Subcutaneous preadipocyte (primary cell): ENCODE results near the gene HEMGN.

- CAGE, long polyA plus RNA: no peak
Measured at GRCh38 chr9:96417056-96417646, 1.0 kb downstream of the ZNF367 start.

DNA sequence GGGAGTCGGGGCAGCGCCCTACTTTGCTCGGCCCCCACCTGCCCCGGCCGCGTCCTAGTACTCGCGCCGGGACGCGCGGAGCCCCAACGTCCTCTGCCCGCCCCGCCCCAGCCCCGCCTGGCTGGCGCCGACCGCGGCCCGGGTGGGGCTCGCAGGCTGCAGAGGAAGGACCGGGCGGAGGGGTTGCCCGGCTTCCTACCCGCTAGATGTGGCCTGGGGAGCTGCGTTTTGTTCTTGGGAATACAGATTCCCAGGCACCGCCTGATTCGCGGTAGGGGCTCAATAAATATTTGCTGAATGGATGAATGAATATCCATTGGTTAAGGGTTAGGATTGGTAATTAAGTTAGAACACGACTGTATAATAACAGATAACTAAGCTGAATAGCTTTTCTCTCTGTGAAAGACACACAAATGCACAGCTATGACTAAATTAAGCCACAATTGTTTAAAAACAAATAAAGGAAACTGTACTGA lies 1.1 kb upstream of the ZNF367 start:
- CAGE, long polyA plus RNA: no peak

GRCh38 chr9:96501817-96502587 lies 52.0 kb downstream of the HABP4 start:
- CAGE, long polyA plus RNA: no peak

- CAGE, long polyA plus RNA: no peak
Measured at GRCh38 chr9:96611877-96612694, 7.6 kb downstream of the CDC14B start.

DNA sequence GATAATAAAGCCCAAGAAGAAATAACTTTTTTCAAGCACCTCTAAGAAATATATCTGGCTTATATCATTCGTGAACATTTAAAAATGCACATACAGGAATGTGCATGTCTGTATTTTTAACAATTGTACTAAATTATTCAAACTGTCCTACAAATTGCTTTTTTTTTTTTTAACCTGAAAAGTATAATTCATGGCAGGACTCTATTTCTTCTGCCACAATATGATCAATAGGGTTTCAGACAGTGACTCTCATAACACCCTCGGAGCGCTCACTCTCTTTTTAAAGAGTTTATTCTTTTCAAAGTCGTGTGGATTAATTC lies 36.0 kb upstream of the NUTM2G start:
- CAGE, long polyA plus RNA: no peak

DNA sequence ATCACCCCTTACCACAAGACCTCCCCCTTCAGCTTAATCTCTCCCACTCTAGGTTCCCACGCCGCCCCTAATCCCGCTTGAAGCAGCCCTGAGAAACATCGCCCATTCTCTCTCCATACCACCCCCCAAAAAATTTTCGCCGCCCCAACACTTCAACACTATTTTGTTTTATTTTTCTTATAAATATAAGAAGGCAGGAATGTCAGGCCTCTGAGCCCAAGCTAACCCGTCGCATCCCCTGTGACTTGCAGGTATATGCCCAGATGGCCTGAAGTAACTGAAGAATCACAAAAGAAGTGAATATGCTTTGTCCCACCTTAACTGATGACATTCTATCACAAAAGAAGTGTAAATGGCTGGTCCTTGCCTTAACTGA lies 88.1 kb upstream of the CCDC180 start:
- CAGE, long polyA plus RNA: no peak

DNA sequence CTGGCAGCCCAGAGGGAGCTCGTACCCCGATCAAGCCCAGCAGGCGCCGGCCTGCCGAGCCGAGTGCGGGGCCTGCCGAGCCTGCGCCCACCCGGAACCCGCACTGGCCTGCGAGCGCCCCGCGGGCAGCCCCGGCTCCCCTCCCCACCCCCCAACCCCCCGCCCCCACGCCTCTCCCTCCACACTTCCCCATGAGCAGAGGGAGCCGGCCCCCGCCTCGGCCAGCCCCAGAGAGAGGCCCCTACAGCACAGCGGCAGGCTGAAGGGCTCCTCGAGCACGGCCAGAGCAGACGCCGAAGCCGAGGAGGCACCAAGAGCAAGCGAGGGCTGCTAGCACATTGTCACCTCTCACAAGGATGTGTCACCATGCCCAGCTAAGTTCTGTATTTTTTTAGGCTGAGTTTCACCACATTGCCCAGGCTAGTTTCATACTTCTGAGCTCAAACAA lies 36.1 kb upstream of the CCDC180 start:
- CAGE, long polyA plus RNA: no peak

DNA sequence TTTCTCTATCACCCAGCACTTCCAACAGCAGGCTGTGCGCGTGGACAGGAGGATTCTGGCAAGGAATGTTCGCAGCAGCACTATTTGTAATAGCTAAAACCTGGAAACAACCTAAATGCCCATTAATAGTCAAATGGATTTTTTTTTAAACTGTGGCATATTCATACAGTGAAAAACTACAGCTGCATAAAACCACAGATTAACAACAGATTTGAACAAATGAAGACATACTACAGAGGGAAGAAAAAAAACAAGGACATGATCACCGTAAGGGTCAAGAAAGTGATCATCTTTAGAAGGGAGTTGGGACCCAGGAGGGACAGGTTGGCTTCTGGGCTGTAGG lies 1.3 kb upstream of the TMOD1 start:
- CAGE, long polyA plus RNA: no peak

GRCh38 chr9:97502769-97503090 lies 1.3 kb downstream of the TMOD1 start:
- CAGE, long polyA plus RNA: no peak

DNA sequence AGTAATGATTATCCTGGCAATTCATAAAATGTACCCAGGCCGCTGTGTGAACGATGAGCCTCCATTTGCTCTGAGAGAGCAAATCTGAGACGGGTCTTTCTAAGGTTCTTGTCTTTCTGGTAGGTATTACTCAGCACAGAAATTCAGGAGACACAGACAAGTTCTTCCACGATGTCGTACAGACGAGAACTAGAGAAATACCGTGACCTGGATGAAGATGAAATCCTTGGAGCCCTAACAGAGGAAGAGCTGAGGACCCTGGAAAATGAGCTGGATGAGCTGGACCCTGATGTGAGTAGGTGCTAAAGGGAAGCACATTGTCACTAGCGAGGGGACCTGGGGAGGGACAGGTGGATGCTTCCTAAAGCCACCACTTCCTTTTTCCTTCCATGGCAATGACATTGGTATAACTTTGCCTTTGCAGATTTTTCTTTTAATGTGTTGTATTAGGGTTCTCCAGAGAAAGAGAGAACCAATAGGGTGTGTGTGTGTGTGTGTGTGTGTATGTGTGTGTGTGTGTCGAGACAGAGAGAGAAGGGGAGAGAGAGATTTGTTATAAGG lies 22.6 kb downstream of the TMOD1 start:
- CAGE, long polyA plus RNA: no peak

DNA sequence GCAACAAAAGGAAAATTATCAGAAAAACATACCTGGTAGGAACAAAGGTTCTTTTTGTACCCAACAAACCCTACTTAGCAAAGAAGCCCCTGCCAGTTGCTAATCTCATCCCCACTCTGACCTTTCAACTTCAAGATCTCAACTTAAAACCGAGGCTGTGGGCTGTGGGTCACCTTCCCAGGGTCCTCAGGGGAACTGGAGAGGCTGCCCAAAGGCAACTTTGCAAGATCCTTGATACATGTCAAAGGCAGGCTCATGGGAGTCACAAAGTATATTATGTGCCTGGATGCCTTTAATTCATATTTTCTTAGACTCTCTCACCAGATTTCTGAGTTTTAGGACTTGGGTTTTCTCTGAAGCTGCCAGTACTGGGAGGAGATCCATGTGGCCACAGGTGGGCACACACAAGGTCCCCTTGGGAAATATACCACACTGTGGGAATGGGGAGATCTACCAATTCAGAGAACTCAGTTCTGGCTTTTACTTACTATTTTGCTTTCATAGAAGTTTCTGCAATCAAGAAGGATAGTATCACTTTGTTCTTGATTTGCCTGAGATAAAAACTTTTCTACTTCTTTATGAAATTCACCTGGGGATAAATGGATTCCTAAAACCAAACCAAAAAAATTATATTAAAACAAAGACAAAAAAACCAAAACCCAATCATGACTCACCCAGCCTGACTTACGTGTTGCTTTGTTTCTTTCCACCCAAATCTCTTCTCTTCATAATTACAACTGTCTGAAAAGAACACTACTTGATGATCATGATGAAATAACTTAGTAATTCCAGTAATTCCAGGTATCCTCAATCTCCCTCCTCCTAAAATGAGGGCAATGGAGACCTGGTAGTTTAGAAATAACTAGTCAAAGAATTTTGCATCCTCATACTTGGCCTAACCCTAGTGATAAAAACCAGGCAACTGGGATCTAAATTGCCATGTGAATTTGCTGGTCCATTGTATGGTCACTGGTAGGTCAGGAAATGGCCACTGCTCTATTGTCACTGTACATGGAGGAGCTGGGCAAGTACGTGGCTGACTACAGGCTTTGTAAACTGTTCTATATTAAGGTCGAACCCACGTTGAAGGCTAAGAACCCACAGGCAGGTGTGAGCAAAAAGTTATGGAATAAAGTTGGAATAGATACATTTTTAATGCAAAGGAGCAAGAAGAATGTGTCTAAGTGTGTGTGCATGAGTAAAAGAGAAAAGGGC lies 27.1 kb downstream of the TSTD2 start:
- CAGE, long polyA plus RNA: no peak

DNA sequence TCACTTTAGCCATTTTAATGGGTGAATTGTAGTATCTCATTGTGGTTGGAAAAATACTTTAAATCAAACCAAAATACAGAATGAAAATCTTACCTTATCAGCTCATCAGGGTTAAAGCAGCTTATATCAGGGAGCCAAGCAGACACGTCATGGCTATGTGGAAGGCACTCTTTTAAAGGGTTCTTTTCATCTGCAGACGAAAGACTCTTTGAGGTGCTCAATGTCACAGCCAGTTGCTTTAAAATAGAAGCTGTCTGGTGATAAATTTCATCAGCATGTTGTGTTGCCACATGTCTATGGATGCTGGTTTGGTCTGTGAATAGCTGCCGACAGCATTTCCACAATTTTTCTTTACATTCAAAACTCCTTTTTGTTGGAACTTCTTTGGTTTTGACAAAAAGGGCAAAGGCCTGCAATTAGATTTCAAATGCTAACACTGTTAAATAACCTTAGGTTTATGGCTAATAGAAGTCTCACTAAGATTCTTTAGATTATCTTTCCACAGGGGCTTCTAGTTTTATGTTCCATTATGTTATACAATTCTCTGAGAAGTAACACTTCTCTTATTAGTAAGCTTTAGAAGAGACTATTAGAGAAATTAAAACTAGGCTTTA lies 7.5 kb downstream of the TSTD2 start:
- CAGE, long polyA plus RNA: no peak

- CAGE, long polyA plus RNA: no peak
Measured at GRCh38 chr9:97630342-97630840, 2.8 kb downstream of the TSTD2 start.

GRCh38 chr9:97670489-97671255 lies 26.5 kb downstream of the XPA start:
- CAGE, long polyA plus RNA: no peak

DNA sequence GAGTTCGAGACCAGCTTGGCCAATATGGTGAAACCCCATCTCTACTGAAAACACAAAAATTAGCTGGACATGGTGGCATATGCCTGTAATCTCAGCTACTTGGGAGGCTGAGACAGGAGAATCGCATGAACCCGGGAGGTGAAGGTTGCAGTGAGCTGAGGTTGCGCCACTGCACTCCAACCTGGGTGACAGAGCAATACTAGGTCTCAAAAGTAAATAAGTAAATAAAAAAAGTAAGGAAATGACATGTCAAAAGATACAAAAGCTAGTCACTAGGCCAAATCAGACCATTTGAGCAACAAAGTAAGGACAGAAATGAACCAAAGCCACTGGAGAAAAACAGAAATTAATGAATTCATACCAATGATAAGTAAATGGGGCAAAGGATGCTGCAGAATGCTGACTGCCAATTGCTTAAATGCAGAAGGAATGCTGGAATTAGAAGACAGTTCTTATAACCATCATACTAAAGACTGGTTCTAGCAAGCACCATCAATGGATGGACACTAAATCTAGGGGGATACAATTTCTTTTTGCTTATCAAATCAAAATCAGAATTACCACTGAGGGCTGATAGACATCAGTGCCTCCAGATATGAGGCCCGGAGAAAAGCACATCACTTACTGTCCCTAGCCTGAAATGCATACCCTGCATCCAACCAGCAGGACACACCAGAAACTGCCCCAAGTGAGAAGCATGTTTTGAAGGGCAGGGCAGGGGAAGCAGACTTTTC lies 18.8 kb downstream of the XPA start:
- CAGE, long polyA plus RNA: no peak

DNA sequence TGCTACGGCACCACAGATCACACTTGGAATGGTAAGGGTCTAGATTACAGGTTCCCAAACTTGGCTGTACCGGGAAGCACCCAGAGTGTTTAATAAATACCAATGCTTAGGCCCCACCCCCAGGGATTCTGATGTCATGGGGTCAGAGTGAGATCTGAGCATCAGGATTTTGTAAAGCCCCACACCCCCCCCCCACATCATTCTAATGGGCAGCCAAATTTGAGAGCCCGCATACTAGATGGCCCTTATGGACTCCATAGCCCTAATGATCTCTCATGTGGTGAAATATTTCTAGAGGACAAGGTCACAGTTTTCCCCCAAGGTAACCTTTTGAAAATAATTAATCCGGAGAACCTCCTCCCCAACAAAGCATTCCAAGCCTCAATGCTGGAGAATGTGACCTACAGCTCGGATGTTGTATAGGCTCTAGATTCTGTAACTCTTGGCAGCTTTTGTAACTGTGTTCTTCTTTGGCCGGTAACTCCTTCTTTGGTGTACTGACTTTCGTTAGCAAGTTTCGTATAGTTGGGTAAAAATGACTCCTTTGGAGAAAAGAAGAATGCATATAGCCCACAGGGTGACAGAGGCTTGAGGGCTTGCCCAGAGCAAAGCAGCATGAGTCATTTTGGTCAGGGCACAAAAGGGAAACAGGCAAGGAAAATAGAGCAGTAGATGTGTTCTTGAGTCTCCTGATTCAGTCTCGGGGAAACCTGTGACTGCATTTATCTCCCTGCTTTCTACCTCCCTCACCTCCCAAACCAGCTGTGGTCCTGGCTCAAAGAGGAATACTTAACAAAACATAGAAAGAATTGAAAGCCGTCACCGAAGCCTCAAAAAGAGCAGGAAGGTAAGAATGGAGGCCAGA lies 6.4 kb upstream of the XPA start:
- CAGE, long polyA plus RNA: no peak

DNA sequence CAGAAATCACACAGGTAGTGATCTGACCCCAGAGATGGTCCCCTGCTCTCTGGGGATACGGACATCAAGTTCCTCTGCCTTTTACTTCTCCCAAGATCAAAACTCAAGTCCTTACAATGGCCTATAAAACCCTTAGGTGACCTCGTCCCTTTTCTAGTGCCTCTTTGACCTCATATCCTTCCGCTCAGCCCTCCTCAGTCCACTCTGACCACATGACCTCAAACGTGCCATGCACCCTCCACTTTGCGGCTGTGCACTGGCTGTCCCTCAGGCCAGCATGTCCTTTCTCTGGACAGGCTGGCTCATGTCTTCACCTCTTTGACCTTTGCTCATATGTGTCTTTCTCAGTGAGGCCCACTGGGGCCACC lies 14.7 kb downstream of the TRMO start:
- CAGE, long polyA plus RNA: no peak

DNA sequence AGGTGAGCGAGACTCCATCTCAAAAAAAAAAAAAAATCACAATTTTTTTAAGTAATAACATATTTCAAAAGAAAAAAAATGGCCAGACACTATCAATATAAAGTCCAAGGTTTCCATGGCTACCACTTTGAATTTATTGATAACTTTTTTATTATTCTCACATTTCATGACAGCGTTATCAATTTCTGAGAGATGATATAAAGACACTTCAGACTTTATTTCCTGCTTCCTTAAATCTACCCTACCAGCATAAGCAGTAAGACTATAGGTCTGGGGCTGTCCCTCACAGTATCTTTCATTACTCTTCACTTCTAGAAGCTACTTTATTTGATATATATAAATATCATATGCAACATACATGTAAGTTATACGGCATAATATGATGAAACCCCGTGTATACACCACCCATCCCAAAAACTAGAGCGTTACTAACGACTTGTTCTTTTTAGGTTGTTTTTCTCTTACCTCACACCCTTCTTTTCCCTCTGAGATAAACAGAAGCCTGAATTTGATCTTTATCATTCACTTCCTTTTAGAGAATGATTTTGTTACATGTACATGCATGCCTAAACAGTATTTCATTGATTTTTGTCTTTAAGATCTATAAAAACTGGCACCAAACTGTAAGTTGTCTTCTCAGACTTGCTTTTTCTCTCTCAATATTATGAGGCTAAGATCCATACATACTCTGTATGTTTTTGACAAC lies 3.8 kb downstream of the TRMO start:
- CAGE, long polyA plus RNA: no peak

DNA sequence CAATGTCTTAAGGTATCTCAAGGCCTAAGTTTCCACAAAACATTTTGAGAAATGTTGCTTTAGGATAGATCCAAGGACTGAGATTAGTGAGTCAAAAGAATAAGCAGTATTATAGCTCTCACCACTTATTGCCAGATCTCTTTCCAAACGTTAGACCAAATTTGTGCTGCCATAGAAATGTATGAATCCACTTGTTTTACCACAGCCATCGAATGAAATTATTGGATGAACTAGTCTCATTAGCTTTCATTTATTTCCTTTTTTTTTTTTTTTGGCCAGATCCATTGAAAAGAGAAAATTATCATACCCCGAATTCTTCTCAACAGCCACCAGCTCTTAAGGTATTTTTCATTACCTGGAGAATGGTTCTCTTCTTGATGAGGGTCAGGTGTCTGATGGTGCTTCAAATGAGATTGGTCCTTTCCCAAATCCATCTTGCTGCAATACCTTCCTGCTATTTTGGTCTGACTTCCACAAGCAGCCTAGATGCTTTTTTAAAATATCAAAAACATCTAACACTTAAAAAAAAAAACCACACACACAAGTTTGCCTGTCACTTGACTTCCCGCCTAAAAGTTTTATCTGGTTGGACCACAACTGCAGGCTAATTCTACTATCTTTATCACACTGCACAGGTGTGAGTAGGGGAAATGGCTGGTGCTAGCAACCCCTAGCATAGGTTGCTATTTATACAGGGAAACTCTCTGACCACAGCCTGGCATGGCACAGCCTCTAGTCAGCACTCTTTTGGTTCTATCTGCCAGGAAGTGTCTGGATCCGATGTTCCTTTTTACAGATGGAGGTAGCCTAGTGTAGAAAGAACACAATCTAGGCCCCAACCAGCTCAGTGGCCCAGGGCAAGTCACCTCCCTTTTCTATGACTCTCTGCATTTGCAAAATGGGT lies at the start of gene HEMGN:
TSS of gene HEMGN (minus strand) at position 470 of the 904 bp plus-strand sequence.
- CAGE, long polyA plus RNA: no peak

DNA sequence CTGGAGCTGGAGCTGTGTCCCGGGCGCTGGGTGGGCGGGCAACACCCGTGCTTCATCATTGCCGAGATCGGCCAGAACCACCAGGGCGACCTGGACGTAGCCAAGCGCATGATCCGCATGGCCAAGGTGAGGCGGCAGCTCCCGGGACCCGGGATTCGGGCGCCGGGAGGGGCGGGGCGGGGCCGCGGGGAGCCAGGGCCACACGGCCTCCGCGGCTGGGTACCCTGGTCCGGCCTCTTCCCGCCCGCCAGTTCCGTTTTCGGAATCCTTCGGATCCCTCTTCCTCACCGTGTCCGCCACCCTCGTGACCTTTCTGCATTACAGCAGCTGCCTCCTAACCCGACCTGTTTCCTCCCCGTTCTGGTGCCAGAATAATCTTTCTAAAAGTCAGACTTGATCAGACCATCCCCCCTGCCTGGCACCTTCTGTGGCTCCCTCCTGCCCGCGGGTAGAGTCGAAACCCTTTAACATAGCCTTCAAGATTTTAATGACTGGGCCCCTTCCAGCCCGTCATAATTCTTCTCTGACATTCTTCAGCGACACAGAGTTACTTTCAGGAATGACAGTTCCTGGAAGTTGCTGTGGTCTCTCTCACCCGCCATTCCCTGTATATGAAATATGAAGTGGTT lies 397 bp downstream of the NANS start:
- CAGE, long polyA plus RNA: no peak